Vagina (tissue), 1 donor: ENCODE data around the genes LENEP, EFNA1, ENTREP3, HCN3 and RXFP4.

DNA sequence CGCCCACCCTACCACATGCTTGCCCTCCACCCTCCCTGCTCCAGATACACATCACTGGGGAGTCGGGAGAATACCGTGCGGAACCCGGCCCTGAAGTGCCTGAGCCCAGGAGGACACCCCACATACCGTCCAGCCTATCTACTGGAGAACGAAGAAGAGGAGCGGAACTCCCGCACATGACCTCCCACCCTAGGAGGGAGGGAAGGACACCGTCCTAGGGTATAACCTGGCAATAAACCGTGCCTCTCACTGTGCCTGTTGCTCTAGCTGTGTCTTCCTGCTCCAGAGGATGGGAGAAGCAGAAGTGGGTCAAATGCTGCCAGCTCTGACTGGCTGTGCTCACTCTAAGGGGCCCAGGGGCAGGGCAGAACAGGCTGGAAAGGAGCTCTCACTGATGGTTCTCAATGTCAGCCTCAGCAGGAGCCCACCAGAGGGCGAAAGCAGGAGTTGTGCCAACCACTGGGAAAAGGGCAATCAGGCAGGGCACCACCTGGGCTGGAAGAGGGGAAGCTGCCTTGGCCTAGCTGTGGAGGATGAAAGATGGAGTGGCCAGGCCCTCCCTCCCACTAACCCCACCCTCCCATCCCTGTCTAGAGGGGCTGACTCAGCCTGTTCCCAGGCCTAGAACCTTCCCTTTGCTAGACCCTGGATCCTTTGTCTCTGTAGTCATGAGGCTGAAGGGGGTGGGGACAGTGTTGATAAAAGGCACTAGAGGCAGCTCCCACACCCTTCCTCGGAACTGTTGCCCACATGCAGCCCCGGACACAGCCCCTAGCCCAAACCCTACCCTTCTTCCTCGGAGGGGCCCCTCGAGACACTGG is at the start of gene LENEP:
Gene LENEP (plus strand): TSS at position 729 of the 821 bp plus-strand sequence.
- PRO-cap: no peak
- RAMPAGE, long total RNA: no peak

- PRO-cap: no peak
- RAMPAGE, long total RNA: no peak
These were observed 372 bp downstream of the LENEP start for GRCh38 chr1:154993679-154994237.

DNA sequence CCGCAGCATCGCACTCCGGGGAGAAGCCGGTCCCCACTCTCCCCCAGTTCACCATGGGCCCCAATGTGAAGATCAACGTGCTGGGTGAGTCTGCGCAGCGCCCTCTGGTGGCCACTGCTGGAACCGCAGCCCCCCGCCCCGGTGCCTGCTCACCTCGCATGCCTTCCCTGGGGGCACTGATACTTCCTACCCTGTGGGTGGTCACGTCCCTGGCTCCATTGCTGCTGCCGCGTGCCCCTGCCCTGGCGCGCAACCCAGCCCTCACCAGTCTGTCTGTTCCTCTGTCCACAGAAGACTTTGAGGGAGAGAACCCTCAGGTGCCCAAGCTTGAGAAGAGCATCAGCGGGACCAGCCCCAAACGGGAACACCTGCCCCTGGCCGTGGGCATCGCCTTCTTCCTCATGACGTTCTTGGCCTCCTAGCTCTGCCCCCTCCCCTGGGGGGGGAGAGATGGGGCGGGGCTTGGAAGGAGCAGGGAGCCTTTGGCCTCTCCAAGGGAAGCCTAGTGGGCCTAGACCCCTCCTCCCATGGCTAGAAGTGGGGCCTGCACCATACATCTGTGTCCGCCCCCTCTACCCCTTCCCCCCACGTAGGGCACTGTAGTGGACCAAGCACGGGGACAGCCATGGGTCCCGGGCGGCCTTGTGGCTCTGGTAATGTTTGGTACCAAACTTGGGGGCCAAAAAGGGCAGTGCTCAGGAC is 7.6 kb downstream of the EFNA3 start:
- PRO-cap: no peak
- RAMPAGE, long total RNA: no peak

DNA sequence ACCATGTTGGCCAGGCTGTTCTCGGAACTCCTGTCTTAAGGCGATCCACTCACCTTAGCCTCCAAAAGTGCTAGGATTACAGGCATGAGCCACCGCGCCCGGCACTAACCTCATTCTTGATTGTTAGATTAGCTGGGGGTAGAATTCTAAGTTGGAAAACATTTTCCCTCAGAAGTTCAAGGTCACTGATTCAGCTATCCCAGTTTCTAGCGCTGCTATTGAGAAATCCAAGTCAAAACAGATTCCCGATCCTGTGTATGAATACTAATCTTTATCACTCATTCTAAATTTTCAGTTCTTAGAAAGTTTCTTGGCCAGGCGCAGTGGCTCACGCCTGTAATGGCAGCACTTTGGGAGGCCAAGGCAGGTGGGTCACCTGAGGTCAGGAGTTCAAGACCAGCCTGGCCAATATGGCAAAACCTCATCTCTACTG is 24.3 kb upstream of the EFNA1 start:
- PRO-cap: no peak
- RAMPAGE, long total RNA: no peak

- PRO-cap: bidirectional peak, plus-strand start at chr1:155127876, minus-strand start at chr1:155127754
- RAMPAGE, long total RNA: start-site peak on the plus strand at chr1:155127870-155127908, 147 reads
These were observed at the start of gene EFNA1 for GRCh38 chr1:155127837-155128401. Gene EFNA1, plus strand, starts transcription at chr1:155127876.

GRCh38 chr1:155178500-155178717 is 4.8 kb downstream of the TRIM46 start:
- PRO-cap: no peak
- RAMPAGE, long total RNA: no peak

- PRO-cap: no peak
- RAMPAGE, long total RNA: no peak
These were observed 15.7 kb downstream of the THBS3 start for GRCh38 chr1:155191722-155192644.

- PRO-cap: no peak
- RAMPAGE, long total RNA: no peak
These were observed 9.4 kb downstream of the THBS3 start for GRCh38 chr1:155198209-155198872.

DNA sequence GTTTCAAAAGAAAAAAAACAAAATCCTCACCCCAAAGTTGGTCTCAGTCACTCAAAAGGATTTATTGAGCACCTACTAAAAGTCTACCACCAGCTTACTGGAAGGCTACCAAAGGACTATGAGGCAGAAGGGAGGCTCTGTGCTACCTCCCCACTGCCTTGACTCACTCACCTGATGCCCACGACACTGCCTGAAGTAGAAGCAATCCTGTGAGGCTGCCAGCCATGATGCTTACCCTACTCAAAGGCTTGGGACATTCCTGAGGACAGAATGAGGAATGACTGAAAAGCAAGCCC is 642 bp downstream of the GBA1 start:
- PRO-cap: no peak
- RAMPAGE, long total RNA: no peak

GRCh38 chr1:155254681-155255696 is at the start of gene ENTREP3:
Gene ENTREP3, minus strand, starts transcription at chr1:155255483.
- PRO-cap: bidirectional peak, plus-strand start at chr1:155255103, minus-strand start at chr1:155254983; bidirectional peak, plus-strand start at chr1:155255569, minus-strand start at chr1:155255429
- RAMPAGE, long total RNA: start-site peak on the minus strand at chr1:155254770-155254888, 7 reads; start-site peak on the minus strand at chr1:155254974-155255058, 7 reads; start-site peak on the minus strand at chr1:155255457-155255461, 10 reads

- PRO-cap: unidirectional peak, plus-strand start at chr1:155277463
- RAMPAGE, long total RNA: start-site peak on the plus strand at chr1:155277434-155277475, 24 reads
These were observed at the start of gene HCN3 for GRCh38 chr1:155276909-155277931. Gene HCN3, plus strand, starts transcription at chr1:155277463.

GRCh38 chr1:155456571-155456999 is 106.0 kb downstream of the ASH1L start:
- PRO-cap: no peak
- RAMPAGE, long total RNA: no peak

GRCh38 chr1:155463978-155464642 is 98.5 kb downstream of the ASH1L start:
- PRO-cap: no peak
- RAMPAGE, long total RNA: no peak

GRCh38 chr1:155562091-155562248 is 633 bp downstream of the ASH1L start:
- PRO-cap: no peak
- RAMPAGE, long total RNA: no peak

DNA sequence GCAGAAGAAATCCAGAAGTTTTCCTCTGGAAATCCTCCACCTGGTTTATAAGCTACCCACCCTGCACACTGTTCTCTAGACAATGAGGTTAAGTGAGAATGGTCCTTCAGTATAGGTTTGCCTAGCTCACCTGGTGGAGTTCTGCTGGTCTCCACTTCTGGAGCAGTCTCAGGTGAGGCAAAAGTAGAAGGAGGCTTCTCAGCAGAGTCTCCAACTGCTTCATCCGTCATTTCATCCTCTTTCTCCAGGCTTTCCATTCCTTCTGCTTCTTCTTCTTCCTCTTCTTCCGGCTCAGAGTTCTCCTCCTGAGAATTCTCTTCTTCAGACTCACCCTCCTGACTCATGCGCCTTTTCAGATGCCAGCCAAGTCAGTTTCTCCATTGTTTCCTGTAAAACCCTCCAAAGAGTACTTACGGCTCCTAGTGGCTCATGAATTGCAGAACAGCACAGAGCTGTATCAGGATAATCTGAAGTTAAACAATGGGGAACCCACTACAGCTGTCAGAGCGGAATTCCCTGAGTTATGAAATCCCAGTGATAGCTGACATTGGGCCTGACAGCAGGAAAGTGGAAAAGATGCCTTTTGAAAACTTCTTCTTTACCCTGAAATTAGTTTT is 38.4 kb downstream of the MSTO1 start:
- PRO-cap: unidirectional peak, minus-strand start at position 293 of the sequence
- RAMPAGE, long total RNA: start-site peak on the minus strand centred at position 287 of the sequence, 42 bp wide, 80 reads

DNA sequence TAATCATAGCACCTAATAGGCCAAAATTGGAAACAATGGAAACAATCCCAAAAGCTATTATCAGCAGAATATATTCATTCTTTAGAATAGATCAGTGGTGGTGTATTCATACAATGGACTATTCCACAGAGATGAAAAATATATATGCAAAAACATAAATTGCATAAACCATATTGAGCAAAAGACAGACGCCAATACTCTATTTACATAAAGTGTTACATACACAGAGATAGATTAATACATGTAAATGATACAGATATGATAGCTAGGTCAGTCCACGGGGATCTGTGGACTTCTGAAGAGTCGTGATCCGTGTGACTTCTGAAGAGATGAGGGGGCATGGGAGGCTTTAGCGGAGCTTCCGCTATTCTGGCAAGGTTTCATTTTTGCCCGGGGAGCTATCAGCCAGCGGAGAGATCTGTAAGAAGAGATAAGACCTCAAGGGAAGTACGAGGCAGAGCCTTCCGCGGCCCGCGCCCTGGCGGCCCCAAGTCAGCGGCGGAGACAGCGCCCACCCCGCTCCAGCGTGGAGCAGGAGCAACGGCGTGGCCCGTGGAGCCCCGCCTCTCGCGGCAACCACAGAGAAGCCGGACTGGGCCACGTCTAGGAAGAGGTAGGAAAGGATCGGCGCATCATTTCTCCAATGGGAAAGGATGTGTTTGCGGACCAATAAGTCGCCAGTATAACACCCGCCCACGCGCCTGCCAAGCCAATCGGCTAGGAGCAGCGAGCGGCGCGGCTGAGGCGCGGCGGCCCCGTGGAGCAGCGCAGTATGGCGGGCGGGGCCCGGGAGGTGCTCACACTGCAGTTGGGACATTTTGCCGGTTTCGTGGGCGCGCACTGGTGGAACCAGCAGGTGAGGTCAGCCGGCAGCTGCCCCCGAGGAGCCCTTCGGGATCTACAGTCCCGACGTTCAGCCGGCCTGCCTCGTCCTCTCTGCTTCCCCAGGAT is 56.4 kb downstream of the DAP3 start:
- PRO-cap: unidirectional peak, minus-strand start at position 494 of the sequence; unidirectional peak, minus-strand start at position 542 of the sequence; unidirectional peak, minus-strand start at position 645 of the sequence
- RAMPAGE, long total RNA: no peak

- PRO-cap: no peak
- RAMPAGE, long total RNA: no peak
These were observed 21.7 kb downstream of the SYT11 start for GRCh38 chr1:155880901-155881682.

- PRO-cap: no peak
- RAMPAGE, long total RNA: no peak
These were observed 11.0 kb downstream of the RIT1 start for GRCh38 chr1:155899837-155900860.

GRCh38 chr1:155934878-155935533 is 793 bp upstream of the KHDC4 start:
- PRO-cap: no peak
- RAMPAGE, long total RNA: no peak

DNA sequence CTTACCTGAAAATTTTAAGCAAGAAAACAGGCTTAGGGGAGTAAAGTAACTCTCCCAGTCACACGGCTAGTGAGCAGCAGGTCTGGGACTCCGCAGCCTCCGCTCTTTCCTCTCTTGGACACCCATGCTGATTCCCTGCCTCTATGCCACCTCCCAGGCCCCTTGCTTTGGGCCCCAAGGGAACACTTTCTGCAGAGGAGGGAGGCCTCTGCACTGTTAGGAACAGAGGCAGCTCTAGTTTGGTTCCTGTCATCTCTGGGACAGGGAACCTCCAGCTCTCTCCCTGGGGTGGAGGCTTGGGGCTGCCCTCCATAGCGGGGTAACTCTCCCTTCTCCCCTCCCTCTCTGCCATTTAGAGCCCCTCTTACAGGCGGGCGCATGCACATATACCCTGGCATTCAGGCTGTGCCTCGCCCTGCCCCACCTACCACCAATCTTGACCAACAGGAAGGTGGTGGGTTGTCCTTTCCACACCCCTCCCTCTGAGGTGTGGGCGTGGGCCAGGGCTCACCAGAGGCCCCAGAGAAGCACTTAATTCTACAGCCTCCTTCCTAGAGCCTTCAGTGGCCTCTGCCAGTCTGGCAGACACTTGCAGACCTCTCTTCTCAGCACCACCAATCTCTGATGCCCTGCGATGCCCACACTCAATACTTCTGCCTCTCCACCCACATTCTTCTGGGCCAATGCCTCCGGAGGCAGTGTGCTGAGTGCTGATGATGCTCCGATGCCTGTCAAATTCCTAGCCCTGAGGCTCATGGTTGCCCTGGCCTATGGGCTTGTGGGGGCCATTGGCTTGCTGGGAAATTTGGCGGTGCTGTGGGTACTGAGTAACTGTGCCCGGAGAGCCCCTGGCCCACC is at the start of gene RXFP4:
Gene RXFP4 (plus strand): TSS at position 563 of the 858 bp plus-strand sequence.
- PRO-cap: no peak
- RAMPAGE, long total RNA: no peak